GM19240 (cell line): ENCODE results near the gene CLDN20.

DNA sequence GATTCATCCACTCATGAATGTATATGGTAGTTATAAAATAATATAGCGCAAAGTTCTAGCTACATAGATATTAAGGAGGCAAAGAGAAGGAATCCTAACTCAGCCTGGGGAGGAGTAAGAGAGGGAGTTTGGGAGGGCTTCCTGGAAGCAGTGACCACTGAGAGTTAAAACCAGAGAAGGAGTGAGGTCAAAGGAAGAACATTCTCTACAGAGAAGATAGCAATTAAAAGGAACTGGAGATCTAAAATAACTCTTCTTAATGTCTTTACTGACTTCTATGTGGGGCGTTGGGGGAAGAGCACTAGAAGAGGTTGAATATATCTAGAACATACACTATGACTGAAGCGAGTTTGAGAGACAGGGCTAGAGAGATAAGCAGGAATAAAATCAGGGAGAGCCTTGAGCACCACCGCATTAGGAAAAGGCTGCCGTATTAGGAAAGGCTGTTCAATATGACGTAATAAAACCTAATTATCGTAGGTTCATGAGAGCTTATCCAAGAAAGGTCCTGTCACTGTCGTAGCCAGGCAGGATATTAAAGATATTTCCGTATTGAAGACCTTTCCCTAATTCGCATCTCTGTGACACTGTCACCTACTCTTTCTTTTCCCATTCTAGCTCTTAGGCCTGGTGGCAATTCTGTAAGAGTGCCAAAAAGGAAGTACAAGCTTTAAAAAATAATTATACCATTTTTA, 81.9 kb upstream of the CNKSR3 start:
- RRBS: no CpG with 5 or more reads among the region's 10 CpGs

- RRBS: no CpG with 5 or more reads among the region's 15 CpGs
Measured at GRCh38 chr6:154606150-154606957, 95.9 kb upstream of the CNKSR3 start.

- RRBS: no CpG with 5 or more reads among the region's 7 CpGs
Measured at GRCh38 chr6:154791336-154792263, 58.4 kb downstream of the SCAF8 start.

DNA sequence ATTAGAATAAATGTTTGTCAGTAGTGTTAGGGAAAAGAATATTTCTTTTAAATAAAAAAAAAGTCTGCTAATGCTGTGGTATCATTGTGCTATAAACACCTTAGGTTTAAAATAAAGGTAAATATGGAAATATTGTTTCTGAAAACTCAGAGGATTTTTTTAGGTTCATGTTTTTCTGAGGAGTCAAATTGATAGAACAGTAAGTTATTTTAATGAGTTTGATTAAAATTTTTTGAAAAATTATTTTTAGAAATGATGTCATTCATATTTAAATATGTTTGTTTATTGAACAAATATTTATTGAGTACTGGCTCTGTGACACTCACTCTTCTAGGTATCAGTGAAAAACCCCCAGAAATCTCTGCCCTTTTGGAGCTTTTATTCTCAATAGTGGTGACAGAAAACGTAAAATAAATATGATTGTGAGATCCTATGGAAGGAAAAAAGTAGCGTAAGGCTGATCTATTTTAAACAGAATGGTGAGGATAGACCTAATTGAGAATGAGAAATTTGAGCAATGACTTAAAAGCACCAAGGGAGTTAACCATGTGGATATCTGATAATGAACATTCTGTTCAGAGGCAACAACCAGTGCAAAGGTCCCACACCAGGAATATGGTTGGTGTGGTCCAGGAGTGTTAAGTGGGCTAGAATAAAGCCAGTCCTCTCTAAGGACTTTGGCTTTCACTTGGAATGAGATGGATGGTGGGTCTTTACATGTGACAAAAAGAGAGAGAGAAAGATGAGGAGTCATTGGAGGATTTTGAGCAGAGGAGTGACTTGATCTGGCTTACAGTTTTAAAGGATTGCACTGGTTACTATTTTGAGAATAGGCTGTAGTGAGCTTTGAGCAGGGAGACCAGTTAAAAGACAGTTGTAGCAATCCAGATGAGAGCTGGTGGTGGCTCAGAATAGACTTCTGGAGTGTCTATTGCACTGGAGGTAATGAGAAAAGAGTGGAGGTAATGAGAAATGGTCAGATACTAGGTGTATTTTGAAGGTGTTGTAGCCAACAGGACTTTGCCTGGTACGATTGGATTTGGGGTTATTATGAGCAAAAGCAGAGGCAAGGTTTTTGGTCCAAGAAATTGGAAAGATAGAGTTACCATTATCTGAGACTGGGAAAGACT, 89.7 kb downstream of the SCAF8 start:
- RRBS: no CpG with 5 or more reads among the region's 3 CpGs

DNA sequence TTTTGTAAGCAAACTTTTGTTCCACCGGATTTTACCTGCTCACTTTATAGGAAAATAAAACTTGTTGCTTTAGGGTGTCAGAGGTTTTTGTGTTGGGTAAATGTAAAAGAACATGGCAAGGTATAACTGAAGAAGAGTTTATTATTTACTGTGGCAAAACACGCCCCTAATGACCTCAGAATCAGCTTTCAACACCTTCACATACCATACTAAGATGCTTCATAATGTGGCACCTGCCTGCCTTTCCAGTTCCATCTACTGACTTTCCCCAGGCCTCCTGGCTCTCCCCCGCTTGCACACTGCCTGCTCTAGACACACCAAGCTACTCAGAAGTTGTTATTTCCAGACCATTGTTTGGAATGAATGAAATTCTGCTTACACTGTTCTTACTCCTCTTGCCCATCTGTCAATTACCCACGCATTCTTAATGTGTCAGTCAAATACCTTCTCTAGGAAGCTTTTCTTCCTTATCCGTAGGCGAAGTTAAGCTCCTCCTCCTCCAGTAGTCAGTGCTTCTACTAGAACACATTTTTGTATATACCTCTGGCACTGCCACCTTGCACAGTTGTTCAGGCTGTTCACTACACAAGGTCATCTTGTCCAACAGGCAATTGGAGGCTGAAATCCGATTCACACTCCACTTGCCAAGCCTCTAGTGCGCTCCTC, 1.8 kb downstream of the TIAM2 start:
- RRBS: no CpG with 5 or more reads among the region's 8 CpGs

GRCh38 chr6:155078502-155078920, 83.4 kb downstream of the TIAM2 start:
- RRBS: no CpG with 5 or more reads among the region's 5 CpGs

DNA sequence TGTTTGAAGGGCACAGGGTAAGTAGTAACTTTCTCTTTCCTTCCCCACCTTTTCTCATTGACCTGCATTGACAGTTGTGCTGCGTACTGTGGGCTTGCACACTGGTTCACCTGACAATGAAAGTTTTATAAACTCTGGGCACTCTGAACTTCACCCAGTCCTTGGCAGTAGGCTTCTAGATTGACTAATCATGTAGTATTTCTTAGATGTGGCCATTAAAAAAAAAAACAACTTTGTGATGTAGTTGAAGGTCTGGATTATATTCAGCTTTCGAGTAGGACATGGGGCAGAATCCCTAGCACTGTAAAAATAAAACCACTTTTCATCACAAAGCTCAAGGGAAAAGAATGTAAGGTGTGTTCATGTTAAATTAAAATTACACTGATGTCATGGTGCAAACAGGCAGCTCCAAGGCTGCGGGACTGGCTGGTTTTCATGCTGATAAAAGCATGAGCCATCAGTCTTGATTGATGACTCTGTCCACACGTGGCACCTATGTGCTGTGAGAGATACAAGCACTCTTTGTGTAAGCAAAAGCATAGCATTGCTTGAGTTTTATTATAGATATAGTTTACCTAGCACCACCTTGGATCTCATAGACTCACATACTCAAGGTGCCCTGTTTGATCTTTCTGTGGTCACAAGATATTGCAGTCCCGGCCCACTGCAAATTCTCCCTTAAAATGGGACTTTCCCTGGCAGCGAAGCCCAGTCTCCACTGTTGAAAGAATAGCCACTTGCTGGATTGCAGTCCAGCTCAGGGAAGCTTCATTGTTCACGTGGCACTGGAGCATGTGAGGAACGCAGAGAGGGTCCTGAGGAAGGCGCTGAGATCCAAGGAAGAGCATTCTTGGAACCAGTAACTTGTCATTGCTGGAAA, 90.5 kb downstream of the TIAM2 start:
- RRBS: no CpG with 5 or more reads among the region's 9 CpGs

DNA sequence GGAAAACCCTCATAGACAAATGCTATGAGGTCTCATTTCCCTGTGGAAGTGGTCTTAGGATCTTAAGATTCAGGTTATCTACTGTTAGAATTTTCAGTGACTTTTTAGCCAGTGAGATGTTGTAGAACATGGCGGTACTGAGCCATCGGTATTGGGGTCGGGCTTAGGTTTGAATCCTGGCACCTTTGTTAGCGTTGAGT, 118.7 kb upstream of the CLDN20 start:
- RRBS: no CpG with 5 or more reads among the region's 4 CpGs

- RRBS: no CpG with 5 or more reads among the region's 11 CpGs
Measured at GRCh38 chr6:155248301-155248742, 15.5 kb upstream of the CLDN20 start.

- RRBS: 100% methylated on average over 3 of the region's 22 CpGs
Measured at GRCh38 chr6:155256319-155256986, 7.4 kb upstream of the CLDN20 start.

GRCh38 chr6:155263641-155264014, at the start of gene CLDN20:
TSS of gene CLDN20 (plus strand) at chr6:155264013.
- RRBS: no CpG with 5 or more reads among the region's 3 CpGs

- RRBS: no CpG with 5 or more reads among the region's 4 CpGs
Measured at GRCh38 chr6:155493487-155494021, 37.9 kb upstream of the NOX3 start.

DNA sequence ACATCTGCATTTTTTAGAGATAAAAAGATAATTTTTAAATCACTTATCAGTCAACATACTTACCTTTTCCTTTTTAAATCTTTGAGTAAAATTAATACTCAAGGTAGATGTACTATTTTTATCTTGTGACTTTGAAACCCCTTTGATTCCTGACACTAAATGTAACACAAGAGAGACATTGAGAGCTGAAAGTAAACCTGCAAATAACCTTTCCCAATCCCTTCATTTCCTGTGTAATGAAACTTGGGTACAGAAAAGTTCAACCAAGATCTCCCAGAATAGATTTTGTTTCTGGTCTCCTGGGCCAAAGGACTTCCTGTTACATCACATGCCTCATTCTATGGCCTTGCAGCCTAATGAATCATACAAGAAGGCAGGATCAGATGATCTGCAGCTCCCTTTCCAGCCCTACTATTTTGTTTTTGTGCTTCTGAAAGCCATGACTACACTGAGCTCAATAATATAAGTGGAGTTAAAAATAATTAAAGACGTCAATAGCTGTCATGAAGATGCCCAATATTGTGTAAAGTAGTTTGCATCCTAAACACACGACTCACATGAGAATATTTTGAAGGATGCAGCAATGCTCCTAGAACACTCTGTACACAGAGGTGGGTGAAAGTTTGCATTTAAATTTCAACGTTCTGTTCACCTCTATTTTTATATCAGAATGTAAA, 73.3 kb upstream of the NOX3 start:
- RRBS: no CpG with 5 or more reads among the region's 3 CpGs

- RRBS: no CpG with 5 or more reads among the region's 1 CpG
Measured at GRCh38 chr6:155782250-155782578, 326.6 kb upstream of the NOX3 start.

DNA sequence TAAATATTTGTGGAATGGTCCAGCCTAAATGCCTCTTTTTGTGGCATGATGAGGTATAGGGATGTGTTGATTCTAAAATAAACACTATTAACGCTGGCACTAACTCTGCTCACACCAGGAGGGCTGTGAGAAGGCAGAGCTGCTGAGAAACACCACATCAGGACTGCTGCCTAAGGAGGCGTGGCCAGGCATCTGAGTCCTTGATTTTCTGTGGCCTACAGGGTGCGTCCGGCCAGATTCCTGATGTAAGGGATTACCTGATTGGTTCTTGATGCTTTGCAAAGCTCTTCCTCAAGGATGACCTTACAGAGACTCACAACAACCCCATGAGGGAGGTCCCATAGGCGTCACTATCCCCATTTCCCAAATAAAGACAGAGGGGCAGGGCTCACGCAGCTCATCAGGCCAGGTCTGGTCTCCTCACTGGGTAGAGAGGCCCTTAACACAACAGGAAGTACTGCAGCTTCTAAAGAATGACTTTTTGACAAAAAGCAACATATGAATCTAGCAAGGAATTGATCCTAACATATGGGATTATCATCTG, 219.6 kb upstream of the ARID1B start:
- RRBS: no CpG with 5 or more reads among the region's 6 CpGs

DNA sequence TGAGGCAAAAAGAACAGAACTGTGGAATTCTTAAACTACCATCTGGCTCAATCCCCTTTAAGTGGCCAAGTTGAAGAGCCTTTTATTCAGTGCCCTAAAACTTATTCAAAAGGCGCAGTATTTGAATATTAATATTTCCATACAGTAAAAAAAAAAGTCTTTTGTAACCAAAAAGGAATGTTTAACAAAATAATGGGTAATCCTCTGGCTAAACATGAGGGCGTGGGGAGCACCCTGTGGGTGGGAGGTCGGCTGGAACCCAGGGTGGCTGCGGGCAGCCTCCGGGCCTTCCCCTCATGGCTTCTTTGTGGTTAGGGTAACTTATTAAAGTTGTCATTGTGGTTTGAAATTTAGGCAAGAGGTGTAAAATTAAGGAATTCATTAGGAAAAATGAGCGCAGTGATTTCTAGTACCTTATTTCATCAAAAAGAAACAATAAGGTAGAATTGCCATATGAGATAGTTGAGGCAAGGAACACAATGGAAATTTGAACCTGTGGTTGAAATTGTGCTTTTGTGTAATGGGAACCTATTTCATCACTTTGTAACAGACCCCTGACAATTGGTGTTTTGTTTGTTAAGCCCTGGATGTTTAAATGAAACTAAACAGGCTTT, 2.7 kb upstream of the ARID1B start:
- RRBS: no CpG with 5 or more reads among the region's 6 CpGs

GRCh38 chr6:156776211-156776760, 892 bp upstream of the ARID1B start:
- RRBS: no CpG with 5 or more reads among the region's 9 CpGs

GRCh38 chr6:156795769-156796354, 18.7 kb downstream of the ARID1B start:
- RRBS: no CpG with 5 or more reads among the region's 9 CpGs

GRCh38 chr6:156839551-156840148, 62.5 kb downstream of the ARID1B start:
- RRBS: no CpG with 5 or more reads among the region's 12 CpGs

DNA sequence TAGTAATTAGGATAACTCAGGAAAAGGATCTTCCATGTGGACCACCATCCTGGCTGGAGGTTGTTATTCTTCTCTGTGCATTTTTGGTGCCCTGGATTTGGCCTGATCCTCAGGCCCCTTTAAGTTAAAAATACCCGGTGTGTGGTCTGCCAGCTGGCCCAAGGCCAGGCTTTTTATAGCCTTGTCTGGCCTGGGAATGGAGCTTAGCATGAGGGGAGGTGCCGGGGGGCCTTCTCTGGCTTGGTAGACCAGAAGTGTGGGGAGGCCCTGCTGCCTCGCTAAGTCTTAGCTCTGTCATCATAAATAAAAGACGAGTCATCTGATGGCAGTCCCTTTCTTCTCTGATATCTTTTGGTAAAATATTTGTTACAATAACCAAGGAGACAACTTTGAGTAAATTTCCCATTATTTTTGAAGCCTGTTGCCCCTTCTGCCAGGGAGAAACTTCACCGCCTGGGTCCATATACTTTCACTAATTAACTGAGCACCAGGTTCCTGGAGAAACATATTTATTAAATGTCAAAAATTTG, 71.4 kb downstream of the ARID1B start:
- RRBS: 13% methylated on average over 2 of the region's 5 CpGs